Urinary bladder (tissue), 3 donors: ENCODE data around the gene SHROOM2.

DNA sequence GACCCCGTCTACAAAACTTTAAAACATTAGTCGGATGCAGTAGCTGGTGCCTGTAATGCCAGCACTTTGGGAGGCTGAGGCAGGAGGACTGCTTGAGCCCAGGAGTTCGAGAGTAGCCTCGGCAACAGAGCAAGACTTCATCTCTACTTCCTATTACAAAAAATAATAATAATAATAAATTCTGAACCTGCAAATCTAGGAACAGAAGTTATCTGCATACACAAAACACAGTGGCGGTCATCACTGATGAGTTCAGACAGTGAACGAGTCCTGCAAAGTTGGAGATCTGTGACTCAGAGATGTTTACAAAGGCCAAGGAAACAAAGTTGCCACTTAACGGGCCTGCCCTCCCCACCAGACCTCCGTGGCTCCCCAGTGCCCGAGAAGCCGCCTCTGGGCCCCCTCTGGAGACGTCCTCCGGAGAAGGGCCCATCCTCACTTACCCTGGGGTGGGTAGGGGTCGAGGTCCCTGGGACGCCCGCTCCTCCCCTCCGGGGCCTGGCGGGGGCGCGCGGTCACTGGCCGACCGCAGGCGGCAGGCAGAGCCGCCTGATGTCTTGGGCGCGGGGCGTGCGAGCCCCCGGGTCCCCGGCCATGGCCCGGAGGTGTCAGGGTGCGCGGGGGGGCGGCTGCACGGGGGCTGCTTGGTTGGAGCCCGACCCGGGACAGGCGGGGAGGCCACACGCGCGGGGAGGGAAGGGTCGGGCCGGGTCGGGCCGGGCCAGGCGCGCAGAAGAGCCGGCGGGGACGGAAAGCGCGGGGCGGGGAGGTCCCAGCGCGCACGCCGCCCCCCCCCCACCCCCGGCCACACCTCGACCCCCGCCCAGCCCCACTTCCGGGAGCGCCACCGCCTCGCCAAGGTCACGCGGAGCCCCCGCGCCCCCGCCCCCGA is 662 bp downstream of the DHRSX start:
- PRO-cap: no peak
- RAMPAGE, long total RNA: no peak

DNA sequence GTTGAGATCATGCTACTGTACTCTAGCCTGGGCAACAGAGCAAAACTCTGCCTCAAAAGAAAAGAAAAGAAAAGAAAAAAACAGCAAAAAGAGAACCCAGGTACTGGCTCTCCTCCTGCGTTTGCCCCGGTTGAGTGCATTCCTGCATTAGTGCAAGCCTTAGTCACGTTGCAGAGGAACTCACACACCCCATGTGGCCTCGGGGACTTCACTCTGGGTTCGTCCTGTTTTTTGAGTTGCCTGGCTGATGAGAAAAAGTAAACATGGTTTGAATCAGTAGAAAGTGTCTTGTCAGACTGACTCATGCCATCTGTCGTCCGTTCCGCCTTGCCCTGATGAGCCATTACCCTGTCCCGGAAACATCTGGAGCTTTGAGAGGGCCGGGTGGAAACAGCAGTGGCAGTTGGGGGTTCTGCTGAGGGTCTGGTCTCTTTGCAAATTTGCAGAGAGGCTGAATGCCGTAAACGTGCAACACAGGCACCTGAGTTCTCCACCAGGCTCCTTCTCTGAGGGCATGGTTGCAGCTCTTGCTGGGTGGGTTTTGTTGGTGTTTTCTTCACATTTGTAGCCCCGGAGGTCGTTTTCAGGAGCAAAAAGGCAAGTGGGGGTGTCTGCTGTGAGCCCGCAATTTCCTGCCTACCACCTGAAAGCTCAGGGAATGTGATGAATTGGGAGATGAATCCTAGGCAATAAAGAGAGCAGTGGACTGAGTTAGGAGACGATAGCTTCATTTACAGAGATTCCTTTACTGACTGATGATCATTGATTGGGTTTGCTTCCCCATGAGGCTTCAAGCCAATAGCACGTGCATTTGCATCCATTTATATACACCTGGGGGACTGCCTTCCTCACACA is 16.4 kb downstream of the CD99 start:
- PRO-cap: no peak
- RAMPAGE, long total RNA: no peak

DNA sequence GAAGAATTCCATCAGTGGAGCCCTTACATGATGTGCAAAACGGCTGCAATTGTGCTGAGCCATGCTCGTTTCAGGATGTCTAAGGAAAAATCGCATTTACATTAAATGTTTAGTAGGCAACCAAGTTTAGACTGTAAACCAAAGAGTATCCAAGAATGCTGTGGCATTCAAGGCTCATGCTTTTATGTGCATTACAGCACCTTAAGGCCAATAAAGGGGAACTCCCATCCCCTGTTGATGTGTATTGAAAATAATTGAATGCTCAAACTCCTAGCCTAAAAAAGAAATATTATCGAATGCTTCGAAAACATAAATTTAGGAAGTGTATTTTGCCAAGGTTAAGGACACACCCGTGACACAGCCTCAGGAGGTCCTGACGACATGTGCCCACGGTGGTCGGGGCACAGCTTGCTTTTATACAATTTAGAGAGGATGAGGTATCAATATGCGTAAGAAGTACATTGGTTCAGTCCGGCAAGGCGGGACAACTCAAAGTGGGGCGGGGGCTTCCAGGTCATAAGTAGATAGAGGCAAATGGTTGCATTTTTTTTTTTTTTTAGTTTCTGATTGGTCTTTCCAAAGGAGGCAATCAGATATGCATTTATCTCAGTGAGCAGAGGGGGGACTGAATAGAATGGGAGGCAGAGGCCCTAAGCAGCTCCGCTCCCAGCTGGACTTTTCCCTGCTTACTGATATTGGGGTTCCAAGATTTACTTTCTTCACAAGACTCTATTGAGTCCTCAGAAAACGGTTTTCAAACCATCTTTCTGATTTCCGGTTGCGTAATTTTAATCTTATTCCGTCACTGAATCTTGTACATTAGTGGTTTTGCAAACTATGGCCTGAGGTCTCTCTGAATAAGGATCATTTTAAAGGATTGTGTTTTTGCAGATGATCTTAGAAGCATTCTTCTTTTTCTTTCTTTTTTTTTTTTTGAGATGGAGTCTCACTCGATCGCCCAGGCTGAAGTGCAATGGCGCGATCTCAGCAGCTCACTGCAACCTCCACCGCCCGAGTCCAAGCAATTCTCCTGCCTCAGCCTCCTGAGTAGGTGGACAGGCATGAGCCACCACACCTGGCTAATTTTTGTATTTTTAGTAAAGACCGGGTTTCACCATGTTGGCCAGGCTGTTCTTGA is 35.5 kb downstream of the GYG2 start:
- PRO-cap: no peak
- RAMPAGE, long total RNA: no peak

GRCh38 chrX:2897291-2898641 is 31.4 kb downstream of the ARSD start:
- PRO-cap: no peak
- RAMPAGE, long total RNA: no peak

DNA sequence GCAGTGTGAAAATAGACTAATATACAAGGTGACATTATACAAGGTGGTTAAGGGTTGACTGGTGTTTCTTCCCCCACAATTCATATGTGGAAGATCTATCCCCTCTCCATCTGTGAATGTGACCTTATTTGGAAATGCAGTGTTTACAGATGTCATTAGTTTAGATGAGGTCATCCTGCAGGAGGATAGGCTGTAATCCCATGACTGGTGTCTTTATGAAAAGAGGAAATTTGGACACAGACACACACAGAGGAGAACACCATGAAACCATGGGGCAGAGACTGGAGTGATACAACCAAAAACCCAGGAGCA is 27.4 kb downstream of the ARSD start:
- PRO-cap: no peak
- RAMPAGE, long total RNA: no peak

GRCh38 chrX:4484125-4484762 is 770.8 kb upstream of the PRKX start:
- PRO-cap: no peak
- RAMPAGE, long total RNA: no peak

DNA sequence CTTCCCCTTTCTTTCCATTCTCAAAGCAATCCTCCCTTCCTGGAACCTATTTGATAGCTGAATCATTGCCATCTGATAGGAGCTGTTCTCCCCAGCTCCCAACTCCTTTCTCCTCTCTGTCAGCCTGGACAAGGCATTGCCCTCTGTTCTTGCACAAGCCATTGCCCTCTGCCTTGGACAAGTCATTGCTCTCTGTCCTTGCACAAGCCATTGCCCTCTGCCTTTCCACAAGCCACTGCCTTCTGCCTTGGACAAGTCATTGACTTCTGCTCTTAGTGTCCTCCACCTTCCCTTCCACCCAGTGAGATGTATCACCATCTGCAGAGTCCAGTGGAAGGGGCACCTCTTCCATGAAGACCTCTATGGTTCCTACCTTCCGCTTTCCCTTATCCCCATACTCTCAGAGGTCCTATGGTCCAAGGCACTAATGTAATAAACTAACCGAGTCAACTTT is 256.0 kb upstream of the STS start:
- PRO-cap: no peak
- RAMPAGE, long total RNA: no peak

GRCh38 chrX:7083976-7084605 is 63.4 kb upstream of the STS start:
- PRO-cap: no peak
- RAMPAGE, long total RNA: no peak

DNA sequence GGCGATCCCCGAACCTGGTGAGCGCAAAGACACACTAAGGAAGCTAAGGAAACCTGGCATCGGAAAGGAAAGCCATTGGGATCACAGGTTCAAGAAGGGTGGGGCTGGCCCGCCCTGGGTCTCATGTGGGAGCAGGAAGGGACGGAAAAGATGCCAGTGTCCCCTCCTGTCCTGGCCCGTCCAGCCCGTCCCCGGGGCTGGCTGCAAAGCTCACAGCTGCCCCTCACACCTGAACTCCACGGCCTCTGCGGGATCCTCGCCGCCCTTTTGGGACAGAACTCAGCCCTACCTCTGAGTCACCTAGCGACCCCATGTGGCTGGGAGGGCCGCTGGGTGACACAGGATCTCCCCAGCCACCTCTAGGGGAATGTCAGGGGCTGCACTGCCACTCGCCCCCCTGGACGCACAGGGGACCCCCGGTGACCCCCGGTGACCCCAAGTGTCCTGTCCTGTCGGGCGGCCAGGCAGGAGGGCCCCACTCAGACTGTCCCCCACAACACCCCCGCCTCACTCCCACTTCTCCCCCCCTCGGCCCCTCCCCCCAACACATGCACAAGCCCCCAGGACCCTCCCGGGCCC is 776 bp downstream of the FAM9B start:
- PRO-cap: no peak
- RAMPAGE, long total RNA: no peak

- PRO-cap: no peak
- RAMPAGE, long total RNA: no peak
Measured at GRCh38 chrX:9368324-9368764, 96.5 kb upstream of the TBL1X start.

DNA sequence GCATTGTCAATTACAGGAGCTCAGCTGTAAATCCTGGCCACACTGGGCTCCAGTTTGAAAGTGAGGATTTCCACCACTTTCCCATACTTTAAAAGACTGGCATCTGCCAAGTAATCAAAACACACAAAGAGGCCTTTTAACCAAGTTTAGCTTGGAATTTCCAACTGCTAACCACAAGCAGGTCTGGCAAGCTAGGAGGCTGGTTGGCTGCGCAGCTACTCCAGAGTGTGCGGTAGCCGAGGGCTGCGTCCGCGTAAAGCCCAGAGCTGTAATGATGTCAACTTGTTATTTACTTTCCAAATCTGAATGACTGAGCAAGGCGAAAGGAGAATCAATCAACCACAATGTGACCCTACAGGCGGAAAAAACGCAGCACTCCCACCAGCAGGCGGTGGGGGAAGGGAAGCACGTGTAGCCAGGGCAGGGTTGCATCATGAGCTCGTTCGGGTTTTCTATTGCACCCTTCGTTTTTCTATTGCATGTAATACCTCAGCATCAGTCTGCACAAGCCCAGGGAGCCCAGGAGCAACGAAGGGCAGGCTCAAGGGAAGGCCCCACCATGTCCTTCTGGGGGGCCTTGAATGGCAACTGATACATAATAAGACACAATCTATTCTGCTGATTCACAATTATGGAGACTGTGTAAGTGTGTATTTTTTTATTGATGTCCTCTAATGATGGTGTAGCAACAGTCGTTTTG is 1.9 kb upstream of the TBL1X start:
- PRO-cap: no peak
- RAMPAGE, long total RNA: no peak

DNA sequence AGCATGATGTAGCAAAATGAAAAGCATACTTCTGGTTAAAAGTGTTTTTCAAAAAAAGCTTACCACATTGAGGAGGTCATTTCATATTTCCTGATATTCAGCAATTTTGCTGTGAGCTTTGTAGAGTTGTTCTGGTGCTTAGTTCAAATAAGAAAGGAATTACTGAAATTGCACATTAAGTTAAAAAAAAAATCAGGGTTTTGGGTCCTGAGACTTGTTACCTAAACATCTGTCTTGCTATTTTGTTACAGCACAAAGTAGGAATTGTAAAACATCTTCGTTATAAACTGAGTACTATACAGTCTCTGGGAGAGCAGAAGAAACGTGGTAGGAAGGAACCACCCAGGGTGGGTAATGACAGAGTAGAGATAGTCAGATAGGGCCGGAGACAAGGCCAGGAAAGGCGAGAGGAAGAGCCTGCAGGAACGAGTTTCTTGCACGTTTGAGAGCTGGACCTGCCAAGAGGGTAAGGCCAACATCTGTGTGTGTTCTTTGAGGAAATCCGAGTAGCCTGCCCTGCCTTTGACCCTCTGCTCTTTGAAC is 52.0 kb downstream of the TBL1X start:
- PRO-cap: no peak
- RAMPAGE, long total RNA: no peak

- PRO-cap: bidirectional peak, plus-strand start at chrX:9786440, minus-strand start at chrX:9786276
- RAMPAGE, long total RNA: no peak
Measured at GRCh38 chrX:9786182-9786794, at the start of gene SHROOM2. Gene SHROOM2, plus strand, starts transcription at chrX:9786429.

GRCh38 chrX:10045198-10045930 is 78.2 kb downstream of the CLDN34 start:
- PRO-cap: no peak
- RAMPAGE, long total RNA: no peak

GRCh38 chrX:10048159-10048454 is 80.9 kb downstream of the CLDN34 start:
- PRO-cap: unidirectional peak, minus-strand start at chrX:10048253
- RAMPAGE, long total RNA: no peak

DNA sequence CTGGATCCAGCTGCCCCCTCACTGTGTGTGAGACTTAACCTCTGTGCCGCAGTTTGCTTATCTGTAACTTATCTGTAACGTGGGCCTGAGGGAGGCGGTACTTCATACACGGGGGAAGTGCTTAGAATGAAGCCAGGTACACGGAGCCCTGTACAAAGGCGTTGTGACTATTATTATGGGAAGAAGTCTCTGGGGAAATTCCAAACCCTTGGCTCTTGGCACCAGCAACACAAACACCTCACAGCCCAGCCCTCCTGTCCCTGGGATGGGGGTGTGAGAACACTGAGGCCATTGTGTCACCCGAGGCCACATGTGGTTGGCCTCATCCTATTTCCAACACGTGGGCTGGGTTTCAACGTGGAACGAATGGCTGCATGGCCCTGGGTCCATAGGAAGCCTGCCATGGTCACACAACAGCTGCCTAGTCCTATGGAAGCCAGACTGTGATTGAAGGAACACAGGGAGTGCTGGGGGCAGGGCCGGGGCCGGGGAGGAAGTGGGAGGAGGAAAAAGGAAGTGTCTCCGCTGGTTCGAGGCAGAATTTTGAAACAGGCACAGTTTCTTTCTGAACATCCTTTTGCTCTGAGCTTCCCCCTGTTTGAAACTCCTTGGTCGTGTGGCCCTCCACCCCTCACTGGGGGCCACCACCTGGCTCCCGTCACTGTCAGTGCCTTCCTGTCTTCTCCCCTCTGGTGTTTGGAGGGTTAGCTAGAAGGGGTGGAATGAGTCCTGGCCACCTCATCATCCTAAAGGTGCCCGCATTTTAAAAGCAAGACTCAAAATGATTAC is 10.0 kb downstream of the CLCN4 start:
- PRO-cap: no peak
- RAMPAGE, long total RNA: no peak

DNA sequence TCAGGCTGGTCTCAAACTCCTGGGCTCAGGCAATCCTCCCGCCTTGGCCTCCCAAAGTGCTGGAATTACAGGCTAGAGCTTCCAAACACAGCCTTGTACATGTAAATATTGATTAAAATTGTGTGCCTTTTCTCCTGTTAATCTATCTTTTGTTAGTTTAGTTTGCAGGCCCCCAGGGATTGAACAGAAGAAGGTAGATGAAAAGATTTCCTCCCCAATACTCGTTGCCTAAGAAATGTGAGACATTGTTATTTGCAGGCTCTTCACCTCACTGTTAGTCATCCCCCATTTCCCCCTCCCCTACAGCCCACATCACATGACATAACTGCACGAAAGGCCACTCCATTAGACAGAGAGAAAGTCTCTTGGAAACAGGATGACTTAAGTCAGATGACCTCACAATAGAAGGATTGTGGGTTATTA is 13.3 kb upstream of the MID1 start:
- PRO-cap: no peak
- RAMPAGE, long total RNA: no peak

- PRO-cap: no peak
- RAMPAGE, long total RNA: no peak
Measured at GRCh38 chrX:11381439-11382115, 88.4 kb downstream of the AMELX start.

DNA sequence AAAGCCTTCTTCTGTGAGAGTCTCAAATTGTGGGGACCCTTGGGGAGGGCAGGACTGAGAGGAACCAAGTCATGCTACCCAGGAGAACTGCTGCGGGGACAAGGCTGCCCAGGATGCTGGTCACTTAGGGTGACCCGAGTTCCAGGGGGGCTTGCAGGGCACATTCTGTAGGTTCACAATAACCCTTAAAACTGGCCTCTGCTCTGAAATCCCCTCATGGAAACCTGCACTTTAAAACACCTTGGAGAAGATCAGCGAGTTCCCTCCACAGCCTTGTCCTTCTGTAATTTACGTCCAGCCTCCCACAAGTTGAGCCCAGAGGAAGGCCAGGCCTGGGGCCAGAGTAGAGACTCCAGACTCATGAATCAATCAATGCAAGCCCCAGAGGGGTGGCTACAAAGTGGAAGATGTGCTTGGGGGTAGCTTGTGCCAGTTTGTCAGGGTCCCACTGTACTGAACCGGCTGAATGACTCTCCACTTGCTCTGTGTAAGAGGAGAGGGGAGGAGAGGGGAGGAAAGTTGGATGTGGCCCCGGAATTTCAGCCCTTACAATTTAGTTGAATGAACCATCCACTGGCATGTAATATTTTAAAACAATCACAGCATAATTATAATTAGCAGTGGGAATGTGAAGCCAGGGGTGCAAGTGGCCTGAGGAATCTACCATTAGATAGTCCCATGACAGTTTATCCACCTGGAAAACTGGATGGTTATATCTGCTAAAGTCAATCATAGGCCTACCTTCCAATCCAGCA is 135.2 kb downstream of the AMELX start:
- PRO-cap: no peak
- RAMPAGE, long total RNA: no peak

DNA sequence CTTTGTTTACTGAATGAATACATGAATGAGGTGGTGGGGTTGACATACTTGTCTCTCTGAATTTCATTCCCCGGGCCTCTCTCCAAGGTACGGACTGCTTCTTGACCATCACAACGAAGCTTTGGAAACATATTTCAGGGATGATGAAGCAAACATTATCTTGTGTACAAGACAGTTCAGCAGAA is 168.2 kb downstream of the AMELX start:
- PRO-cap: no peak
- RAMPAGE, long total RNA: no peak